MCF 10A (cell line): Measurements from ENCODE around the genes GLIS2, MGRN1 and DNAAF8.

- PRO-cap: bidirectional peak, plus-strand start at chr16:4315673, minus-strand start at chr16:4315537; bidirectional peak, plus-strand start at chr16:4316039, minus-strand start at chr16:4316011
- RRBS: 1% methylated on average over 60 of the region's 133 CpGs
These were observed at the start of gene GLIS2 for GRCh38 chr16:4315194-4316213. GLIS2 (plus strand) TSS chr16:4316067.

DNA sequence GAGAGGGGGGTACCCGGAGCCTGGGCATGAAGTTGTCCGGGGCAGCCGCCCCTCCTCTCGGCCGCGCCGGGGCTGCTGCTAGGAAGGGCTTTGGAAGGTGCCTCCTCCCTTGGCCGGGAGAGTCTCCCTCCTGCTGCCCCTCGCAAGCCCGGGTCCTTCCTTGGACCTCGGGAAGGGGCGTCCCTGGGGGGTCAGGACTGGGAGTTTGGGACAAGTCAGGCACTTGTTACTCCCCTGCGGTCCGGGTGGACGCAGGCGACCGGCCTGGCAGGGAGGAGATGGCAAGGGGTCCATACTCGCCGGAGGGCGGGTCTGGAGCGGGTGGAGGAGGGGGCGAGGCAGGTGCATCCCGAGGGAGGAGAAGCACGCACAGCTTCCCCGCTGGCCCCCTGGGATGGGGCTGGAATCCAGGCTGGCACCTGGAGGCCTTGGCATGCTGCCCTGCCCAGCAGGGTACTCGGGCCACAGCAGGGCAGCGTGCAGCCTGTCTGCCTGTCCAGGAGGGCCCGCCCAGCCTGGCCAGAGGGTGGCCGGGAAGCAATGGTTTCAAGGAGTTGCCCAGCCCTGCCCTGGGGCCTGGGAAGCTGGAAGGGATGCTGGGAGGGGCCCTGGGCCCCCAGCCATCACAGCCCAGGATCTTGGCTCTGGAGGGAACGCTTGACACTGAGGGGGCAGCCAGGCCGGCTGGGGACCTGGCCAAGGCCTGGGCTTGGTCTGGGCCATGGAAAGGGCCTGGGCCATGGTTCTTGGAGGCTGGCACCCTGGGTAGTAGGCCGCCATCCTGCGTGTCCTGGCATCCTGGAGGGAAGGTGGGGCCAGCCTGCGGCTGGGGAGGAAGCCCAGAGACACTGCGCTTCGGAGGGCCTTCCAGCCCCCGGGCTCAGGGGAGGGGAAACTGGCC, 984 bp downstream of the GLIS2 start:
- PRO-cap: bidirectional peak, plus-strand start at position 522 of the sequence, minus-strand start at position 521 of the sequence; bidirectional peak, plus-strand start at position 561 of the sequence, minus-strand start at position 542 of the sequence
- RRBS: 2% methylated on average over 8 of the region's 37 CpGs

- PRO-cap: no peak
- RRBS: no CpG with 5 or more reads among the region's 12 CpGs
These were observed 13.0 kb downstream of the GLIS2 start for GRCh38 chr16:4328814-4329412.

GRCh38 chr16:4379012-4379415, 7.4 kb downstream of the VASN start:
- PRO-cap: no peak
- RRBS: no CpG with 5 or more reads among the region's 10 CpGs

DNA sequence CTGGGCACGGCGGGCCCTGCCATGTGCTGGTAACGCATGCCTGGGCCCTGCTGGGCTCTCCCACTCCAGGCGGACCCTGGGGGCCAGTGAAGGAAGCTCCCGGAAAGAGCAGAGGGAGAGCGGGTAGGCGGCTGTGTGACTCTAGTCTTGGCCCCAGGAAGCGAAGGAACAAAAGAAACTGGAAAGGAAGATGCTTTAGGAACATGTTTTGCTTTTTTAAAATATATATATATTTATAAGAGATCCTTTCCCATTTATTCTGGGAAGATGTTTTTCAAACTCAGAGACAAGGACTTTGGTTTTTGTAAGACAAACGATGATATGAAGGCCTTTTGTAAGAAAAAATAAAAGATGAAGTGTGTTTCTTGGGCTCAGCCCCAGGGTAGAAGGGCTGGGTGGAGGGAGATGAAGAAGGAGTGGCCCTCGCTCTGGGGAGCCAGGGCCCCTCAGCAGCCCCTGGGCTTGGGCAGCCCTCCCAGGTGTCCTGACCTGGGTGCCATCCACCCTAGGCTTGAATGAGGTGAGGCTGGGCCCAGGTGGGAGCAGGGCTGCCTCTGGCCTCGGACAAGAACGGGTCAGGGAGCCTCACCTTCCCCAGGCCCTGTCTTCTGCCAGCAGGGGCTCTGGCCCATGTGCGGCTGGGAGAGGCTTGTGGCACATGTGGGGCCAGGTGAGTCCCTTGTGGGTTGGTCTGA, 11.7 kb downstream of the VASN start:
- PRO-cap: no peak
- RRBS: no CpG with 5 or more reads among the region's 13 CpGs

GRCh38 chr16:4389768-4390186, 18.1 kb downstream of the VASN start:
- PRO-cap: no peak
- RRBS: no CpG with 5 or more reads among the region's 9 CpGs

DNA sequence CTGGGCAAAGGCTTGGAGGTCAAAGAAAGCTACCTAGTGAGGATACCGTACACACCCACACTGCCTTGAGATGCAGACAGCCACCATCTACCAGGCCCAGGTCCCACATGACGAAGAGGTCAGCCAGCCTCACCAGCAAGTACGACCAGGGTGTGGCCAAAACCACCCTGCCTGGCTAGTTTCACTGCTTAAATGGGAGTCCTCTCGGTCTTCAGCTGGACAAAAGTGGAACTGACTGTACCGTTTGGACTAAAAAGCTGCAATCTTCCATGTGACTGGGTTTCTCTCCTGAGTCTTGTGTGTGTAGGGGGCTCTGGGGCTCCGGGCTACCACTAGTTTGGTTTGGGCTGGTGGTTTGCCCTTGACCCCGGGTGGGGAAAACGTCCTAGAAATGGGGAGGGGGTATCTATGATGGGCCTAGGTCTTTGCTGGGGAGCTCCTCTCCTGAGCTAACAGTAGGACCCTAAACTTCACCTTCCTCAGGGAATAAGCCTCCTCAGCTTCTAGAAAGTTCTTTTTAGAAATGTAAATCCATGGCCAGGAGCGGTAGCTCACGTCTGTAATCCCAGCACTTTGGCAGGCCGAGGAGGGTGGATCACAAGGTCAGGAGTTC, 21.7 kb downstream of the VASN start:
- PRO-cap: no peak
- RRBS: no CpG with 5 or more reads among the region's 11 CpGs

DNA sequence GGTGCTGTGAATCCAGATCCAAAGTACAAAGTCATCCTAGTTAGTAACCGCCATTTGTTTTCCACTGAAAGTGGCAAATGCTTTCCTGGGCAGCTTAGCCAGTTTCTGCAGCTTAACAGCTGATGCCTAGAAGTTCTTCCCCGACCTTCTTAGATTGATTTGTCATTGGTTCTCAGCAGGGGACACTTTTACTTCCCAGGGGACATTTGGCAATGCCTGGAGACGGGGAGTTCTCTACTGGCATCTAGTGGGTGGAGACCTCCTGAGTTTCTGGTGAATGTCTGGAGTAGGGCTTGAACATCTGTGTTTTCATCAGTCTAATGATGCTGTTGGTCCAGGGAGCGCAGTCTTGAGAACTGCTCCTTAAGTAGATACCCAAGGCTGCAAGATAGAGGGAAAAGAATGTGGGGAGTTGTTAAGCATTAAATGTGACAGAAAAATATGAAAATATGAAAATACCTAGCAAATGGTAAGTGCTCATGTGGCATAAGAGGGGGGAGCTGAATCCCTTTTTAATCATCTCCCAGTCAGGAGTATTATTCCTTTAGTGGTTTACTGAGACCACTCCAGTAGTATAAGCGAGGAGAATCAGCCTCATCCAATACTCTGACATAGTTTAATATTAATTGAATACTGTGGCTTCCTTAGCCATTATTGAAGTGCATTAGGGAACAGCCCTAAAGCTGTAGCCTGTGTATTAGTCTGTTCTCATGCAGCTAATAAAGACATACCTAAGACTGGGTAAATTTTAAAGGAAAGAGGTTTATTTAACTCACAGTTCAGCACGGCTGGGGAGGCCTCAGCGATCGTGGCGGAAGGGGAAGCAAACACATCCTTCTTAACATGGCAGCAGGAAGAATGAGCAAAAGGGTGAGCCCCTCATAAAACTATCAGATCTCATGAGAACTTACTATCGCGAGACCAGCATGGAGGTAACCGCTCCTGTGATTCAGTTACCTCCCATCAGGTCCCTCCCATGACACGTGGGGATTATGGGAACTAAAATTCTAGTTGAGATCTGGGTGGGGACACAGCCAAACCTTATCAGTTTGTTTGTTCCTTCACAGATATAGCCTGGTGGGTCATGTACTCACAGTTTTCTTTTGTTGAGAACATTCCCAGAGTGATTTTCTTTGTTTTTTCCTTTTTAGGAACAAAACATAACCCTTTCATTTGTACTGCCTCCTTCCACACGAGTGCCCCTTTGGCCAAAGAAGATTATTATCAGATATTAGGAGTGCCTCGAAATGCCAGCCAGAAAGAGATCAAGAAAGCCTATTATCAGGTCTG, 8.0 kb downstream of the DNAJA3 start:
- PRO-cap: no peak
- RRBS: no CpG with 5 or more reads among the region's 15 CpGs

GRCh38 chr16:4507814-4508391, 30.7 kb downstream of the CDIP1 start:
- PRO-cap: no peak
- RRBS: no CpG with 5 or more reads among the region's 13 CpGs

DNA sequence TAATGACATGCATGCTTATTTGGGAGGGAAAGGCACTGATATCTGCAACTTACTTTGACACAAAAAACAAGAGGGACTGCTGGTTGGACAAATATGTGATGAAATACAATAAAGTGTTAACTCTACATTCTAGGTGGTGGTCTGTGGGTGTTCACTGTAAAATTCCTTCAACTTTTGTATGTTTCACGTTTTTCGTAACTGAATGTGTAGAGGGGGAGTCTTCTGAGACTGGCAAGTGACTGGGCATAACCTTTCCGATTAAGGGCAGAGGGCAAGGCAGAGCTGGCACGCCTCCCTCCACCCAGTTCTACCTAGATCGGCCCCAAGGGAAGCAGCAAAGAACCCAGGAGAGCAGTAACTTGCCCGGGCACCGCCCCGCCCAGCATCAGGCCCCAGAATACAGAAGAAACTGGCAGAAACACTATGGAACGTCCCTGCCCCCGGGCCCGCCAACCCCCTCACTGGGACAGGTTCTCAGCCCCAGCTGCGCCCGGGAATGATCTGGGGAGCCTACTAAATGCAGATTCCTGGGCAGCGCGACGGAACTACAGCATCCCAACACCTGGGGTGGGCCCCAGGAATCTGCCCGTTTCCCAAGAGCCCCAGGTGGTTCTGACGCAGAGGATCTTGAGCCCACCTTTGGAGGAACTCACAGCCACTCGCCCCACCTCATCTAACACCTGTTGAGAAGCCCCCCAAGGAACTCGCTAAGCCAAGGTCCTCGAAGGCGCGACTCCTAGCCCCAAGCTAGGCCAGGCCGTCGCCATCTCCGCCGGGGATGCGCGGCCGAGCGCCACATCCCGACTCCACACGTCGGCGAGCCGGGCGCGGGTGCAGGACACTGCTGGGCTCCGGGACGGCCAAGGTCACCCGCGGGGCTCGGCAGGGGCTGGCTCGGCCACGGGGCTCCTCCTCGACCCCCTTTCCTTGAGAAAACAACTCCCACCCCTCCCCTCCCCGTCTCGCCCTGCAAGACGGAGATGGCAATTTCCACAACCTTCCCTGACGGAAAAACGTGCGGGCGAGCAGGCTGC, 1.1 kb downstream of the CDIP1 start:
- PRO-cap: no peak
- RRBS: 89% methylated on average over 18 of the region's 53 CpGs

DNA sequence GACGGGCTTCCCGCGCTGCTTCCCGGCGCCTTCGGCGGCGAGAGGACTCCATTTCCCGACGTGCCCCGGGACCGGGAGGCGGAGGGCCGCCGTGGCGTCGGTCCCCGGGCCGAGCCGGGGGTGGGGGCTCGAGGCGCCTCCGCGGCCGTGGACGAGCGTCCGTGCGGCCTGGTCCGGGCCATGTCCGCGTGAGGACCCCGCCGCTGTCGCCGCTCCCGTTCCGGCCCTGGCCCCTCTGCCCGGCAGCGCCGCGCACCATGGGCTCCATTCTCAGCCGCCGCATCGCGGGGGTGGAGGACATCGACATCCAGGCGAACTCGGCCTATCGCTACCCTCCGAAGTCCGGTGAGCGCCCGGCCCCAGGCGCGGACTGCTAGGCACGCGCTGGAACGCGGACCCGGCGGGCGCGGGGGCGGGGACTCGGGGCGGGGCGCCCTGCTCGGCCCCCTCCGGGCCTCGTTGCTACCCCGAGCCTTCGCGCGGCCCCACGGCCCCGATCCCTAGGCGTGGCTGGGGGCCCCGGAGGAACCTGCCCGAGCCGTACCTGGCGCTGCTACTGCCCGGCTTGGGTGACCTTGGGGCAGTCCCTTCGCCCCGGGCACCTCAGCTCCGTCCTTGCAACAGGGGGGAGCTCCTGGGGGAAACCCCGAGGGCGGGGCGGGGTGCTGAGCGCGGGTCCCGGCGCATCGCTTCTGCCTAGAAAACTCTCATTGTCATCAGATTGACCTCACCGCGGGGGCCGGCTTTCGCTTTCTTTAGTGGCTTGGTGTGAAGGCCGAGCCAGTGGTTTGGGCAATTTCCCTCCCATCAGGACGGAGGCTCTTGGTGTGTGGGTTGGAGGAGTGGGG, at the start of gene MGRN1:
TSS of gene MGRN1 (plus strand) at position 123 of the 848 bp plus-strand sequence.
- PRO-cap: bidirectional peak, plus-strand start at position 164 of the sequence, minus-strand start outside the sequence; bidirectional peak, plus-strand start at position 376 of the sequence, minus-strand start at position 372 of the sequence
- RRBS: 2% methylated on average over 82 of the region's 100 CpGs

DNA sequence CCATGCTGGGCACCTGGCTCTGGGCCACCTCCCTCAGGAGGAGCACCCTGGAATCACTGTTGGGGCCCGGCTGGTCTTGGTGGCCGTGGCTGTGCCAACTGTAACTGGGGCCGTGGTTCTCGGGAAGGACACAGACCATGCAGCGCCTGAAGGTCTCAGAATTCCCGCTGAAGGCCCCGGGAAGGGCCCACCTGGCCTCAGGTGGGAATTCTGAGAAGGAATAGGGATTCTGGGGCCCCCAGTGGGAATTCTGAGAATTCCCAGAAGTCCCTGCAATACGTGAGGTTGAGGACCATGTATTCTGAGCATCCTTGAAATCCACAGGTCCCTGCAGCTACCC, 23.2 kb downstream of the MGRN1 start:
- PRO-cap: no peak
- RRBS: no CpG with 5 or more reads among the region's 8 CpGs

GRCh38 chr16:4664499-4665629, 28.5 kb upstream of the NUDT16L1 start:
- PRO-cap: no peak
- RRBS: 6% methylated on average over 2 of the region's 33 CpGs

- PRO-cap: no peak
- RRBS: 100% methylated on average over 1 of the region's 37 CpGs
These were observed 3.6 kb upstream of the NUDT16L1 start for GRCh38 chr16:4689424-4690575.

DNA sequence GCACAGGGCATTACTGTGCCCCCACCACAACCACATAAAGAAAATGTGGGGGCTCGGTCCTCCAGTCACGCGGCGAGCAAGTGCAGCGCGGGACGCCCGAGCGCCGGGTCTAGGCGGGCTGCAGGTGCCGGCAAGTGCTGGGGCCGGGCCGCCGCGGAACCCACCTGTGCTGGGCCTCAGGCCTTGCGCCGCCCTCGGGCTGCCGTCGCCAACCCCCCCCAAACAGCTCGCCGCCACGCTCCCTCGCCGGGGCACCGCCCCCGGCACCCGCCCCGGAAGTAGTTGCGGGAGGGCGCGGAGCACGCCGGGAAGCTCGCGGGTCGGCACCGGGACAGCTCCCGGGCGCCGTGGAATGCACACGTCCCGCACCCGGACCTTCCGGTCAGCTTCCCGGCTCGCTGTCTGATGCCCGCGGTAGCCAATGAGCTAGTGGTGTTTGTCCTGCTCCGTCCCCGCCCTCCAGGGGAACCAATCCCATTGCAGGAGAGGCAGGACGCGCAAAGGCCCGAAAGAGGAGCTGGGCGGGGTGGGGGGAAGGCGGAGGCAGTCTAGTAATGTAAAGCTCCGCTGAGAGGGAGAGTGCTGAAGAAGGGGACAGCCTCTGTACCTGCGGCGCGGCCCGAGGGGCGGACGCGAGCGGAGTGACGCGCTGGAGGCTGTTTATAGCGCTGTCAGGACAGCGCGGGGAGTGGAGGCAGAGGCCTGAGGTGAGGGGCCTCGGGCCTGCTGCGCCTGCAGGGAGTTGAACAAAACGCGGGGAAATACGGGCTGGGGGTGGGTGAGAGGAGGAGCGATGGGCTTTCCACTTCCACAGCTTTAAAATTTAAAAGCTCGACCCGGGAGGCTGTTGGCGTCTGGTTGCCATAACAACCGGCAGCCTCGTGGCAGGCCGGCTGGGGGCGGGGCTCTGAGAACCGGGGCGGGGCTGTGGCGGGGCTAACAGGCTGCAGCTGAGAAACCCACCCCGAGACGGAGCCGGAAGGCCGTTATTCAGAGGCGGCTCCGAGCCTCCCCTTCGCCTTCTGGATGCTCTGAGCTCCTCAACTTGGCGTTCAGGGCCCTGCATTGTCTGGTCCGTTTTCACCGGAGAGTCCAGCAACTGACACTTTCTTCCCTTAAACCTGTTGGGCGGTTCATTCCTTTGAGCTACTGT, at the start of gene DNAAF8:
TSS of gene DNAAF8 (plus strand) at position 546 of the 1,153 bp plus-strand sequence.
- PRO-cap: bidirectional peak, plus-strand start at position 524 of the sequence, minus-strand start at position 280 of the sequence; bidirectional peak, plus-strand start at position 967 of the sequence, minus-strand start at position 856 of the sequence
- RRBS: 2% methylated on average over 12 of the region's 98 CpGs

DNA sequence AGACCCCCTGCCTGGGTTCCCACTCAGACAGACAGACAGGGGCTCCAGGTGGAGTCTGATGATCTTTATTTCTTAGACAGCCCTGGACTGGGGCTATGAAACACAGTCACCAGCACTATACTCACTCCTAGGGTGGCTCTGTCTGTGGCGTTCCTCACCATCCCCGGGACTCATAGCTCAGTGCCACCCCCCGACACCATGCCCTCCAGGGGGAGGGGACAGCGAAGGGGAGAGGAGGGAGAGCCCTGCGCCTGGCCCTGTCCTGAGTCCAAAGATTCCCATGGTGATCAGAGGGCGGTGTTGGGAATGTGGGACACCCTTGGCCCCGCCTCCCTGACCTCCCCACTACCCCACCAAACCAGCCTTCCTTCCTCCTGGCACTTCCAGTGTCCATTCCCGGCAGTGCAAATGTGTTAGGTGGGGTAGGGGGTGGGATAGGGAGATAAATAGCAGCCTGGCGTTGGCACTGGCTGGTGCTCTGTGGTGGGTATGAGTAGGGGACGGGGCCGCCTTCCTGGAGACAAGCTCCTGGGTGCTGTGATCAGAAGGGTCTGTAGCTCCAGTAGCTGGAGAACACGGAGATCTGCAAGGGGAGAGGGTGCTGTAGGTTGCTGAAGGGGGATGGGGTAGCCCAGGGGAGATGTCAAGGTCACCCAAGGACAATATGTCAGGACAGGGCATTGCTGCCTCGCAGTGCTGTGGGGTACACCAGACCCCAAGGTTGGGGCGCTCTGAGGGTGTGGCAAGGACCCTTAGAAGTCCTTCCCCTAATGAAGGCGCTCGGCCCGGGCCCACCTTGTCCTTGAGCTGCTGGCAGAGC, 2.0 kb downstream of the SMIM22 start:
- PRO-cap: no peak
- RRBS: no CpG with 5 or more reads among the region's 17 CpGs

GRCh38 chr16:4830440-4830677, 16.7 kb downstream of the GLYR1 start:
- PRO-cap: no peak
- RRBS: no CpG with 5 or more reads among the region's 3 CpGs

DNA sequence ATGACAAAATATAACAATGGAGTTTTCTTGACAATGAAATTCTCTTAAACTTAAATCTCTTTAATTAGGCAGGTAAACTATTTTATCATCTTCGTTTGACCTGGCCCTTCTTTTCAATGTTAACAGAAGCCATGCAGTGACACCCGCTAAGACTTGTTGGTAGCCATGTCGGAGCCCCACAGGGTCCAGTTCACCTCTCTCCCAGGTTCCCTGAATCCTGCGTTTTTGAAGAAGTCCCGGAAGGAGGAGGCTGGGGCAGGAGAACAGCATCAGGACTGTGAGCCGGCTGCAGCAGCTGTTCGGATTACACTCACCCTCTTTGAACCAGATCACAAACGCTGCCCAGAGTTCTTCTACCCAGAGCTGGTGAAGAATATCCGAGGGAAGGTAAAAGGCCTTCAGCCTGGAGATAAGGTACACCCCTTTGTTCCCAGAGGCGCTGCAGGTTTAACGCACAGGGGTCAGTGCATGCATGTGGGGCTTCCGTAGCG, 5.5 kb downstream of the UBN1 start:
- PRO-cap: no peak
- RRBS: no CpG with 5 or more reads among the region's 13 CpGs

- PRO-cap: no peak
- RRBS: no CpG with 5 or more reads among the region's 9 CpGs
These were observed 21.4 kb downstream of the UBN1 start for GRCh38 chr16:4868380-4869282.

DNA sequence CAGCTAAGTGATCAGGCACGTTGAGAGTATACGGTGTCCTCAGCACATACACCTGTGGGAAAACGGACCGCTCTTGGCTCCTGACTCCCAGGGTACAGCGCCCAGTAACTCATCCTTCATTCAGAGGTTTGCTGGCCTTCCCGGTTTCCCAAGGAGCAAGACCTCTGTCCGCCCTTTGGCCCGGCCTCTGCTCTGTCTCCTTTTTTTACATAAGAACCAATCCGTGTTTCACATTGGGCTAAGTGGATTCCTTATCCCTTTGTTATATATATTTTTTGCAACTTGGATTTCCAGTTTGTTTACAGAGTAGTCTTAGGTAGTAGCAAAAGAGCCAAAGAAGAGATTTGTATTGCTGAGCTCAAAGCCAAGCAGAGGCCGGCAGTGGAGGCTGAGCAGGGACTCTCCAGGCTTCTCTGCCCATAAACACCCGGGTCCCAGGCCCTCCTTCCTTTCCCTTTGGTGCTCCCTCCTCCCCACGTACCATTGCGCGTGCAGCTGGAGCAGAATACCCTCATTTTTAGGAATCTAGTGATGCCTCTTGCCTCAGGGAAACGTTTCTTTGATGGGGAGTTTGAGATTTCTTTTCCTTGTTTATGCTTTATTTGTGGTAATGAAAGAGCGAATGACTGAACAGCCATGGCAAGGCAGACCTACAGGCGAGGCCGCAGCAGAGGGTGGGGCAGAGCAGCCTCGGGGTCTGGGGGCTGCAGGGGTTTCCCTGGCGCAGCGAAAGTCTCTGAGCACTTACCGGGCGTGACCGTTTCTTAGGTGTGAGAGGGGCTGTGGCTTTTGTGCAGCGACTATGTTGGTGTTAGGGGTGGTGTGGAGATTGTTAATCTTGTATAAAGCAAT, 34.4 kb downstream of the UBN1 start:
- PRO-cap: no peak
- RRBS: 29% methylated on average over 1 of the region's 25 CpGs